ENCODE measurements around a stretch of chr16.

- PRO-cap = no peak
Measured at GRCh38 chr16:9101953-9102700, 10.7 kb downstream of the HAPSTR1 start.

DNA sequence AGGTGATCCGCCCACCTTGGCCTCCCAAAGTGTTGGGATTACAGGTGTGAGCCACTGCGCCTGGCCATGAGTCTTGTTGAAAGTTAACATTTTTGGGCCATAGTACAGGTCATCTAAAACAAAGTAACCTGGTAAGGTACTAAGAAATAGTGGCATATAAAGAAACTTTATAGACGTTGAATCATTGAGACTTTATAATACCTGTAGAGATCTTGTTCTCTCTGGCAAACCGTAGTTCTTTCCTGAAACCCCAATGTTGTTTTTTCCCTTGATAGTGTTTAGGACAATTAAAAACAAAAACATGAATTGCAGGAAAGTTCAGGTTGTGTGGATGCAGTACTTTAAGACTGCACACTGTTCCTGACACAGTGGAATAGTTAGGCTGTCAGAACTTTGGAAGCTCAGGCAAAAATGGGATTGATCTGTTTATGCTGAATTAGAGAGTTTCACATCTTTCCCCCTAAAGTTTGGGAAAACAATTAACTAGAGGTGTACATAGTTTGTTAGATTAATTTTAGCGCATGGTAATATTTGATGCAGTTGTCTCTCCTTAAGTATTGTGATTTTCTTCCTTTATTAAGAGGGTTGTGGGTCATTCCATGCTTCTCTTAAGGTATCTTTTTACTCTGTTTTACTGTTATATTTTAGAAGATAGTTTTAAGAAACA lies 13.0 kb downstream of the HAPSTR1 start:
- PRO-cap = no peak

DNA sequence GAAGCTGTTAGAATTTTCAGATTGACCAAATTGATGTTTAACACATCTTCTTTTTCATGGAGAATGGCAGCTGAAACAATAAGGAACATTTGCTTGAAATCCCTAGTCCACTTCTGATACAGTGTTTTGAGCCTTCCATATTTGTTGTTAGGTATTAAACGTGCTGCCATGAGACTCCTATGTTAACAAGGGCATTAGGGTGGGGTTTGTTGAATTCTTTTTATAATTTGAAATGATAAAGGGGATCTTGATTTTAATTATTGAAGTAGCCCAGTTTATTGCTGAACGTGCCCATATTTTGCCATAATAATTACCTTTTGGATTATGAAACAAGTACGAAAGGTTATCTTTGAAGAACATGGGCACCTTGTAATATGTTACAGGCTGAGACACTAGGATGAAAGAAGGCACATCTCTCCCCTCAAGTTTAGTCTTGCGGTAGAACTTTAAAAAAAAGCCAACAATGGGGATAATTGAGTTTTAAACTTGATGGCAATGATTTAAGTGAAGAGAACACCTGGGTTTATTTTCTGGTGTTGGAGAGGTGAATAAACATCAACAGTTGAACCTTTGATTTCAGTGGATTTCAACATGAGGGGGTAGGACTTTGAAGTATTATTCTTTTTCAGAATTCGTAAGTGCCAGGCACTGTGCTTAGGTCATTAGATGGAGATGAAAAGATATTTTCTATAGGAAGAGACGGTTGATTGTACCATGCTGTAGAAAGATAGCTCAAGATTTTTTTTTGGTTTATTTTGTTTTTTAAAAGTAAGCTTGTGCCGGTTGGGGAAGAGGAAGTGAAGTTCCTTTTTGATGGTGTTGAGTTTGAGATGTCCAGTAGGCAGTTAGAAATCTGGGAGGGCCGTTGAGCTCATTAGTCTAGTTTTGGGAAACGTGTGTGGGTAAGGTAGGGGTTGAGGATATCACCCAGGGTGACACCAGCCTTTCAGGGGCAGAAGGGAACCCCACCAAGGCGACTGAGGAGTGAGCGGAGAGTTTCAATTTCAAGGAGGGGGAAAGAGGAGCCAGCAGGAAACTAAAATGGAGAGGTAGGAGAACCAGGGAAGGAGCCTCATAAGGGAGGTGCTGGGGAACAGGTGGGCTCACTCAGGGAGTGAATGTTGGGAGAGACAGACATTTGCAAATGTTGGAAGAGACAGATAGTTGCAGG lies 22.3 kb downstream of the HAPSTR1 start:
- PRO-cap = no peak

GRCh38 chr16:9287081-9287718 lies 195.8 kb downstream of the HAPSTR1 start:
- PRO-cap = unidirectional peak, plus-strand start at chr16:9287185; unidirectional peak, plus-strand start at chr16:9287225; unidirectional peak, plus-strand start at chr16:9287285

- PRO-cap = no peak
Measured at GRCh38 chr16:9365023-9365782, 273.8 kb downstream of the HAPSTR1 start.

GRCh38 chr16:9541697-9542702 lies 450.6 kb downstream of the HAPSTR1 start:
- PRO-cap = no peak

- PRO-cap = no peak
Measured at GRCh38 chr16:10356876-10357599, 28.8 kb upstream of the ATF7IP2 start.

GRCh38 chr16:10556102-10556814 lies 24.1 kb downstream of the EMP2 start:
- PRO-cap = no peak

DNA sequence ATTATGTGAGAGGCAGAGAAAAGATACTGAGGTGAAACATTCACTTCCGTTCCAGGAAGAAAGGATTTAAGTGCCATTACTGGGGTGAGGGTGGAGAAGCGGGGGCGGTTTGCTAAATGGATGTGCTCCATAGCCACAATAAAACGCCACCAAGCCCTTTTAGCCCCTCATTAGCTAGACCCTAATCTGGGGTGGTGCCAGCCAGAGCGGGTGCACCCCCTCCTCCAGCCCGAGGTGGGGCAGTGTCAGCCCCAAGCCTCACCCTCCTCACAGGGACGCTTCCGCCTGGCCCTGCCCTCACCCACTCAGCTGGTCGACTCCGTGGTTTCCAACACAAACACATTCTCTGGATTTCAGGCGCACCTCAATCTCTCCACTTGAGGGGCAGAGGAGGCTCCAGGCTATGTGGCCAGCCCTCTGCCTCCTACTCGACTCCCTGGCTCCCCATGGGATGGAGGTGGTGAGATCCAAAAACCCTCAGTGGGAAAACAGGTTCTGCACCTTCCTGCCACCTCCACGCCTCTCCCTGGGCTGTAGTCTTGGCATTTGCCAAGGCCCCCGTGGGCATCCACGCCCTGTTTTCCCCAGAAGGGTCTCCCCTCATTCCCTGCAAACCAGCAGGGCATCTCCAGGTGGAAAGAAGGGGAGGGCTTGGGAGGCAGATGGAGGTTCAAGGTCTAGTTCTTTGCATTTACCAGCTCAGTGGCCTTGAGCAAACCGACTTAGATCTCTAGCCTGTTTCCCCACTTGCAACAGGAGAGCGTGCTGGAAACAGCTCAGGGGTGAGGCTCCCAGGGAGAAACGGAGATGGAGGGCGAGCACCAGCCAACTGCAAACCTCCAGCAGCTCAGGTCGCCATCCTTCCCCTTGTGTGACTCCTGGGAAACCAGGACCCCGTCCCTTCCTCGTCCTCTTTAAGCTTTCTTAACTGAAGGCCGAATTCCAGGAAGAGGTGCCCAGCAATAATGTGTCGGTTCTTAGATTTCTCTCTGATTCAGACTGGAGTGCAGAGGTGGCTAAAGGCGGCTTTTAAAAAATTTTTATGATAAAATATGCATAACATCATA lies 1.7 kb downstream of the EMP2 start:
- PRO-cap = unidirectional peak, plus-strand start at position 312 of the sequence; bidirectional peak, plus-strand start at position 746 of the sequence, minus-strand start at position 525 of the sequence

- PRO-cap = no peak
Measured at GRCh38 chr16:10737395-10737927, 6.2 kb upstream of the NUBP1 start.

GRCh38 chr16:10752731-10753592 lies 9.3 kb downstream of the NUBP1 start:
- PRO-cap = no peak

DNA sequence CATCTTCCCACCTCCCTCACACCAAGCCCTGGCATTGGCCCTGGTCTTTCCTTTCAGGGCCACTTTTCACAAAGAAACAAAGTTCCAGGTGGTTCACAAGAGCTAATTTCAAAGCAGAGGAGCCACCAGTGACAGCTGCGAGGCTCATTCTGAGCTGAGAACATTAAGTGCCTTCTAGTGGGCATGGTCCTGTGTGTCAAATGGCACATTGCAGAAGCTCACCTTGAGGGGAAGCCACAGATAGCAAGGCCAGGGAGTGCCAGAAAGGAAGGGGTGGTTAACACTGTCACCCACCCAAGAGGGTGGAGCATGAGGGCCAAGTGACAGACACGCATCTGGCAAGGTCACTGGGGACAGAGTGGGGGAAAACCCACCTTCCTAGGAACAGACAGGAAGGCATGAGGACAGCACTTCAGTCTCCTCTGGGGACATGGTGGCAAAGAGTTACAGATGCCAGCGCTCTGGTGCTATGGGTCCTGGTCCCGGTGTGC lies 22.1 kb downstream of the NUBP1 start:
- PRO-cap = no peak

DNA sequence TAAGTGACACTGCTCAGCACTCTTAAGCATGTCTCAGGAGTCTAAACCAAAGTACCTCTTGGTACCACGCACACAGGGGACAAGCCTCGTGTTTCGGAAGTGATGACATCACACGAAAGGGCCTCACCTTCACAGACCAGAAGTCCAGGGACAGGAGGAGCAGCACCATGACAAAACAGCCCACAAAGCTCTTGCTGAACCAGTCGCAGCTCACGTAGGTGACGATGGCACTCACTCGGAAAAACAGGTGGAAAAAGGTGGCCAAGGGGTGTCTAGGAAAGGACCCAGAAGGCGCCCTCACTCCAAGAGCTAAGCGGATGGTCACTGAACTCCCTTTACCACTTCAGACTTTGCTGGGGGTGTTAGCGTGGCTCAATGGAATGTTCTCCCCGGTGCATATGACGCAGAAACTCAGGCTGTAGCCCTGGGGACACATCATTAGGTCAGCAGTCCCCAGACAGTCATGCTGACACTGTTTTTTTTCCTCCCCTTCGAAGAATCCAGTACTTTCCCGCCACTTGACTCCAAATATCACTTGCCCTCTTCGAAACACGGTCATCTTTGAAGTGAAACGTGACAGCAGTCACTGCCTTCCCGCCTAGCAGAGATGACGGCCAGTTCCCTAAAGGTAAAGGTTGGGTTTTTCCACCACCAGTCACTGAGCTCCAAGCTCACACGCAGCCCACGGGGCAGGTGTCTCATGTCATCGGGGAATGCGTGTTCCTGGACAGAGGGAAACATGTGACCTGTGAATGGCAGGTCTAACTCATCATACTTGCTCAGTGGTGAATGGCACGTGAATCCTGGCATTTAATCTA lies 31.4 kb downstream of the NUBP1 start:
- PRO-cap = no peak

DNA sequence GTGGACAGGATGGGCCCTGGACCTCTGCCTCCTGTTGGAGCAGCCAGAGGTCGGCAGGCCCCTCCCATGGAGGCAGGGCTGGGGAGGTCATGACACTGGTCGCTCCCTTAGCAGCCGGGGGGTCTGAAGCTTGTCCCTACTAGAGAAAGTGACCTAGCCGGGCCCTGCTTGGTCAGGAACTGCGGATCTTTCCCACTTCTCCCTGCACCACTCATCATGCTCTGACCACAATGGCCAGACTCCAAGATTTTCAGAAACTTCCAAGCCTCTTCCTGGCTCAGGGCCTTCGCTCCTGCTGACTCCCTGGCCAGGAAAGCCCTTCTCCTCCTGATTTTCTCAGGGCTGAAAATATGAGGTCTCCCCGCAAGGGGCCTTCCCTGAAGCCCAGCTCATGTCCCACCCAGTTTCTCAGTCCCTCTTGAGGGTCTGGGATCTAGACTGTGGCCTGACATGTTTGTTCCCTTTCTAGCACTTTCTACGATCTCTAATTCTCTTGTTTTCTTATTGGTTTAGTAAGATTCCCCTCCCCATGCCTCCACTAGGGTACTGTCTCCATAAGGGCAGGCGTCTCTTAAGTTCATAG lies 9.5 kb upstream of the TVP23A start:
- PRO-cap = no peak

DNA sequence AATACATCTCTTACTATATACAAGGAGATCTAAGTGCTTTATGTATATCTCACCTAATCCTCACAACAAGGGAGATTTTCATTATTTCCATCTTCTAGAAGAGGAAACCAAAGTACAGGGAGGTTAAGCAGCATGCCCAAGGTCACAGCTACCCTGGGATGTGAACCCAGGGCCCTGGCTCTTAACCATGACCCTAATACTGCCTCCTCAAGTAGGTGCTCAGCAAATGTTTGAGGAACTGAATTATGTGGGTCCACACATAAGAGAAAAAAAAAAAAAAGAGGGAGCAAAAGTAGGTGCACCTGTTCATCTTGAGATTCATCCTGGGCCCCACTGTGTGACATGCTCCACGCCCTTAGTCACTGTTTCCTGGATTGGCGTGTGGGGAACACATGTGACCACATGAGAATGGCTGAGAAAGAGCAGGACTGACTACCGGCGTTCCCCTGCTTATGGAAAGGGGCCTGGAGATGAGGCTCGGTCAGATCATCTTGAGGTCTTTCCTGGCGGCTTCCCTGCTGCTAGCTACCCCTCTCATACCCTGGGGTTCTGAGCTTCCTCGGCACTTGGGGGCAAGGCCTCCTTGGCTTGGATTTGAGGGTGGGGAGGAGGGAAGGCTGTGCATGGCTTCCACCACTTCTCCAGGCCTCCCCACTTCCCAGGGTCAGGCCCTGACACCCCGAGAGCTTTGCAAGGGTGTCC lies 4.0 kb downstream of the DEXI start:
- PRO-cap = bidirectional peak, plus-strand start at position 403 of the sequence, minus-strand start at position 325 of the sequence

GRCh38 chr16:10942727-10943125 lies 458 bp upstream of the DEXI start:
- PRO-cap = no peak

GRCh38 chr16:11106788-11107239 lies 149.2 kb downstream of the SOCS1 start:
- PRO-cap = no peak

- PRO-cap = no peak
Measured at GRCh38 chr16:11155276-11156097, 100.5 kb downstream of the SOCS1 start.

DNA sequence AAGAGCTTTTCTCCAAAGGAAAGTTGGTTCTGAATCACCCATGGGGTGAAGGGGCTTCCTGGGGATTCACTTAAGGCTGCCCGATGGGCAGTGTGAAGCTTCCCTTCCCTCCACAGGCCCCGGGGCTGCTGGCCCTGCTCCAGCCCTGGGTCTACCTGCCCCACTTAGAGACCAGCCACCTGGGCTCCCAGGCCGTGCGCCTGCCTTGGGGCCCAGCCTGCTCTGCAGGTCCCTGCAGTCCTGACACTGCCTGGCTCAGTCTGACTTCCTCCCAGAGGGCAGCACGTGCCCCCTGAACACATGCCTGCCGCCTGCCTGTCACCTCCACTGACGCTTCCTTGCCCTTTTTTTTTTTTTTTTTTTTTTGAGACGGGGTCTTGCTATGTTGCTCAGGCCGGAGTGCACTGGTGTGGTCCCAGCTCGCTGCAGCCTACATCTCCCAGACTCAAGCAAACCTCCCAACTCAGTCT lies 72.6 kb downstream of the SOCS1 start:
- PRO-cap = no peak

DNA sequence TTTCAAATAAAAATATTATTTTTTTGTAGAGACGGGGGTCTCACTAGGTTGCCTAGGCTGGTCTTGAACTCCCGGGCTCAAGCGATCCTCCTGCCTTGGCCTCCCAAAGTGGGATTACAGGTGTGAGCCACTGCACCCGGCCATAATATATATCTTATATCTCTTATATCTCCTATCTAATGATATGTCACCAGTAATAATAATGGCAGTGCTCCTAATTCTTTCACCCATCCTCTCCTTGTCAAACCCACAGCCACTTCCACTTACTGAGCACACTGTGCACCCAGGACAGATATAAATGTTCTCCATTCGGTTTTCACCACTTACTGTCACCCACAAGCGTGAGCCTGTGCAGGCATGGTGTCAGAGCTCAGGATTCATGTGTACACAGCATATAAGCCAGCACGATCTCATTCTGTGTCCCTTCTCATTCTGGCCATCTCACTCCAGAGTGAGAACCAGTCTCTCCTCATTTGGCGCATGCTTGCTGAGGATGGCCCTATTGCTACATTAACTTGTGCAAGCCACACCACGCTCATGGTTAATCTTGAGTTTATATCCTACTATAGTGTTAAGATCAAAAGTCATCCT lies 21.3 kb downstream of the SOCS1 start:
- PRO-cap = no peak

Measured in ileum (tissue), 1 donor.